ENCODE measurements around the gene POLA2.

GRCh38 chr11:64774881-64775021, 3.6 kb downstream of the SF1 start:
- PRO-cap, result no peak

DNA sequence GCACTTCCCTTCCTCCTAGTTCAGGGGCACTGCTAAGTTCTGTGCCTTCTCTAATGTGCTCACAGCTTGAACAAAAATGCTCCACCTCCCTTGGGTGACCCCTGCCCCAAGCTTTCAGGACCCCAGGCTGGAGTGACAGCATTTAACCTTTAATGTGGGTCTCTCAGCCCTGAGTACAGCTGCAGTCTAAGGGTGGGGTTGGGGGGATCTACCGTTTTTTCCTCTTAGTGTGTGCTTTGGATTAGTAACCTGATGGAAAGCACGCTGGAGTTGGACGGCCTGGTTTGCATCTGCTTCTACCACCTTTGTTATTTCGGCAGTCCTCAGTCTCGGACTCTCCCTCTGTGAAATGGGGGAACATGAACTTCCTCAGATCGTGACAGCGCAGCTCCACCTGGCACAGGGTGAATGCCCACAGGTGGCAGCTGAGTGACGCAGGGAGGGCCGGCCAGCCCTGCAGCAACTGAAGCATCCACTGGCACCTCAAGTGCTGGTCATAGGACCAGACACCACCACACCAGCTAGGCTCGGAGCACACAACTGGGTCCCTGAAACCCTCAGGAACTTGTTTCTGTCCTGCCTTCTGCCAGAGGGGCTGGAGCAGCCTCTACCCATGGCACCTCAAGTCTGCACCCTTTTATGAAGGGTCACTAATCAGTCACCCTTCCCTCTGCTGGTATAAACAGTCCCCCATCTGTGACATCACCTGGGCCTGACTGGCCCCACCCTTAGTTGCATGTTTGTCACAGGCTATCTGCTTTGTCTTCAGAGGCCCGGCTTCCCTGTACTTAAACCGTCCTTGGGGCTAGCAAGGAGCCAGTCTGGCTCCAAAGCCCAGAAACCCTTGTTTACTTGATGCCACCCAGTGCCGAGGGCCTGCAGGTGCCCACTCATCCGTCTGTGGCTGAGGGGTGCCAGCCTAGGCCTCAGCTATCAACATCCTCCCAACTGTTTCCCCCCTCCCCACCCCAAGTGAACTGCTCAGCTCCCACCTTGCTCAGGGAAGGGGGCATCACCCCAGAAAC, 7.4 kb upstream of the CDC42BPG start:
- PRO-cap, result bidirectional peak, plus-strand start at position 497 of the sequence, minus-strand start at position 350 of the sequence; bidirectional peak, plus-strand start at position 791 of the sequence, minus-strand start at position 652 of the sequence

DNA sequence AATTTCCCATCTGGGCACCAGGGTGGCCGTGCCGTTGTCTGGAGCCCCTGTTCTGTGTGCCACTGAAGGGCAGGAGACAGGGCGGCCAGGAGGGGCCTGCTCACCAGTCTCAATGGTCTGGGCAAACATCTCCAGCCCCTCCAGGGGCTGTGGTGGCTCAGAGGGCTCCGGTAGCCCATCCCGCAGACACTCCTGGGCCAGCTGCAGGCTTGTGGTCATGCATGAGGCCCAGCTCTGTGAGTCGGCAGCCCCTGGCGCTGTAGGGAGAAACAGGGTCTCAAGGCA, 3.1 kb downstream of the ATG2A start:
- PRO-cap, result no peak

DNA sequence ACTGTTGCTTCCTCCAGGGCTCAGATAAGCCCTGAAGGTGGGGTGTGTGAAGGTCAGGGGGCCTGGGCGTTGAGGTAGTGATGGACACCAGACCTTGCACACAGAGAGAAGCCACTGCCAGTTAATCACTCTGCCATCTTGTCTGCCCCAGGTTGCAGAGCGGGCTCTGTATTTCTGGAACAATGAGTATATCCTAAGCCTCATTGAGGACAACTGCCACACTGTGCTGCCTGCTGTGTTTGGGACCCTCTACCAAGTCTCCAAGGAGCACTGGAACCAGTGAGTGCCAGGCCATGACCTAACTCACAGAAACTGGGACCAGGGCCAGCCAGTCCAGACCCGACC, 3.1 kb downstream of the GPHA2 start:
- PRO-cap, result no peak

DNA sequence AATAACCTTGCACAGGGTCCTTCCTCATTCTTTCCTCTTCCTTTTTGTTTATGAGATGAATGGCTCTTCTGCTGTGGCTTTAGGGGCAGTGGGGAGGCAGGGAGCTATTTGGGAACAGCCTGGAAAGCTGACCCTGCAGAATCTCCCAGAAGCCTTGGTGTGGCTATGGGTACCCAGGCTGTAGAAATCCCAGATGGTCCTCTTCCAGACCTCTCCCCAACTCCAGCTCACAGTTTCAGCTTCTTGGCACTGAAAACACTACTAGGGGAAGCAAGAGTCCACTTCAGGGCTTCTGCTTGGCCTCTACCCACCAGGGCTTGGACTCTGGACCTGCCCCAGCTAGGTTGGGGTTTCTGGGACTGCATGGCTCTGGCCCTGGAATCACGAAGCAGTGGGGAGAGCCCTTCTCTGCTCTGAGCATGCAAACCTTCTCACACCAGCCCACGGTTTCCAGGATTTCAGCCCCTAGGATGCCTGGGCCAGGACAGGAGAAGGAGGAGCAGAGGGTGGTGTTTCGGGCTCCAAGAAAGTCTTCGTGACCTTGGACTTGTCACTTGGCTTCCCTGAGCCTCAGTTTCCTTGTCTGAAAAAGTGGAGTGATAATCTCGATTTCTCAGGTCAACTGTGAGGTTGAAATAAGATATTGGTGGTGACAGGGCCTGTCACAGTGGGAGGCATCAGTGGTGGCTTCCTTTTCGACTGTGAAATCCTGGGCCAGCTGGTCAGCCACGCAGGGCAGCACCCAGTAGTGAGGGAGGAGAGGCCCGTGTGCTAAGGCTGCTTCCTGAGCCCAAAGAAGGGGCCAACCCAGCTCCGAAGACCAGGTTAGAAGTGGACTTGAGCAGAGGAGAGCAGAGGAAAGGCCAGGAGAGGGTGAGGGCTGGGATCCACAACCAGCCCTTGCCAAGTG, 8.2 kb downstream of the BATF2 start:
- PRO-cap, result no peak

GRCh38 chr11:65013116-65013942, 631 bp upstream of the ARL2 start:
- PRO-cap, result unidirectional peak, plus-strand start at chr11:65013743

DNA sequence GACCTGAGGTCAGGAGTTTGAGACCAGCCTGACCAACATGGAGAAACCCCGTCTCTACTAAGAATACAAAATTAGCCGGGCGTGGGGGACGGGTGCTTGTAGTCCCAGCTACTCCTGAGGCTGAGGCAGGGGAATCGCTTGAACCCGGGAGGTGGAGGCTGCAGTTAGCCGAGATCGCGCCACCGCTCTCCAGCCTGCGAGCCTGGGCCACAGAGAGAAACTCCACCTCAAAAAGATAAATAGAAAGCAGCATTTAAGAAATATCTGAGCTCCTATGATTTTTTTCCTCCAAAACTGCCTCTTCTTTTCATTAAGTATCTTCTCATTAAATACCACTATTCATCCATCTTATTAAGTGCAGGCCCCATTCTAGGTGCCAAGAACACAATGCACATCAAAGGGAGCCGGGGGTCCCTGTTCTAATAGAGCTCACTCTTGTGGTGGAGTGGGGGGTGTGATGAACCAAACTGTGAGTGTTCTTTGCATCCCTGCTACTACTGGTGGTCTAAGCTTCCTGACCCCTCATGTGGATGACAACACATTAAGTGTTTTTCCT, 796 bp upstream of the ZNHIT2 start:
- PRO-cap, result no peak

- PRO-cap, result no peak
Measured at GRCh38 chr11:65205910-65207066, 24.6 kb downstream of the CAPN1 start.

DNA sequence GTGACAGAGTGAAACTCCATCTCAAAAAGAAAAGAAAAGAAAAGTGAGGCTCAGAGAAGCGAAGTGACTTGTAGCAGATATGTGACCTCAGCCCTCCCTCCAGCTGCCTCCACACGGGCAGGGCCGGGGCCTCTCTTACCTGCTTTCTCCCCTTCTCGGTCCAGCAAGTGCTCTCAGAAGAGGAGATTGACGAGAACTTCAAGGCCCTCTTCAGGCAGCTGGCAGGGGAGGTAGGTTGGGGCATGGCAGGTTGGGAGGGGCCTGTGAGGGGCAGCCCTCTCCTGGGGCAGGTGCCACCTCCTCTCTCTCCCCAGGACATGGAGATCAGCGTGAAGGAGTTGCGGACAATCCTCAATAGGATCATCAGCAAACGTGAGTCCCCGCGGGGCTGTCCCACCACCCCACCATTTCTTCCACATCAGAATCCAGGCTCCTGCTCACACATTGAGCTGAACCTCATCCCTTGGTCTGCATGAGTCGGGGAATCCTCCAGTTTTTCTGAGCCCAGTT, 26.2 kb downstream of the CAPN1 start:
- PRO-cap, result no peak

GRCh38 chr11:65220705-65221372, 39.1 kb downstream of the CAPN1 start:
- PRO-cap, result no peak

GRCh38 chr11:65261581-65262533, at the start of gene POLA2:
POLA2 (plus strand) TSS chr11:65261962.
- PRO-cap, result bidirectional peak, plus-strand start at chr11:65261962, minus-strand start at chr11:65261759; bidirectional peak, plus-strand start at chr11:65262468, minus-strand start at chr11:65262449

- PRO-cap, result no peak
Measured at GRCh38 chr11:65295037-65295817, 19.4 kb upstream of the CDC42EP2 start.

- PRO-cap, result no peak
Measured at GRCh38 chr11:65353608-65354306, 794 bp upstream of the TIGD3 start.

DNA sequence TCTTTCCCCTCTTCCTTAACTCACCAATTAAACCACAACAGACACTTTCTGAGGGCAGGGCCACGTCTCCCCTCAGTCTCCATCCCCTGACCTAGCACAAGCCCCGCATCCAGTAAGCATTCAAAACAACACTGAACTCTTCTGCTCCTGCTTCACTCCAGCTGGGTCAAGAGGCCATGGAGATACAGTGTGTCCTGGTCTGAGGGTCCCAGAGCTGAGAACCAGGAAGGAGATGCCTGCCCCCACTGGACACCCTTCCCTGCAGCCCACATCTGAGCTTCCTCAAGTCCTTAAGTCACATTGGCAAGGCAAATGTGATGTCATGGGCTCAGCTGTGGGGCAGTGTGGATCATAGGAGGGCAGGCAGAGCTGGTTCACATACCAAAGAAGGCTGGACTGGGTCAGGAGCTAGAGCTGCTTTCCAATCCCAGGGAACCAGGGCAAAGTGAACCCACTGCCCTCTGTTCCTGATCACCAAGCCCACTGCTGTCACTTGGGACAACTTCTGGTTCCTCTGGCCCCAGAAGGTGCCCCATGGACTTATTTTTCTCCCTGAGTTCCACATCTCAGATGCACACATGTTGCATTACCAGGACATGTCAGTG, 1.3 kb upstream of the FRMD8 start:
- PRO-cap, result unidirectional peak, plus-strand start at position 377 of the sequence

- PRO-cap, result bidirectional peak, plus-strand start at chr11:65426310, minus-strand start at chr11:65426117
Measured at GRCh38 chr11:65425796-65426575, 39.5 kb downstream of the FRMD8 start.

- PRO-cap, result no peak
Measured at GRCh38 chr11:65426576-65426997, 40.1 kb downstream of the FRMD8 start.

DNA sequence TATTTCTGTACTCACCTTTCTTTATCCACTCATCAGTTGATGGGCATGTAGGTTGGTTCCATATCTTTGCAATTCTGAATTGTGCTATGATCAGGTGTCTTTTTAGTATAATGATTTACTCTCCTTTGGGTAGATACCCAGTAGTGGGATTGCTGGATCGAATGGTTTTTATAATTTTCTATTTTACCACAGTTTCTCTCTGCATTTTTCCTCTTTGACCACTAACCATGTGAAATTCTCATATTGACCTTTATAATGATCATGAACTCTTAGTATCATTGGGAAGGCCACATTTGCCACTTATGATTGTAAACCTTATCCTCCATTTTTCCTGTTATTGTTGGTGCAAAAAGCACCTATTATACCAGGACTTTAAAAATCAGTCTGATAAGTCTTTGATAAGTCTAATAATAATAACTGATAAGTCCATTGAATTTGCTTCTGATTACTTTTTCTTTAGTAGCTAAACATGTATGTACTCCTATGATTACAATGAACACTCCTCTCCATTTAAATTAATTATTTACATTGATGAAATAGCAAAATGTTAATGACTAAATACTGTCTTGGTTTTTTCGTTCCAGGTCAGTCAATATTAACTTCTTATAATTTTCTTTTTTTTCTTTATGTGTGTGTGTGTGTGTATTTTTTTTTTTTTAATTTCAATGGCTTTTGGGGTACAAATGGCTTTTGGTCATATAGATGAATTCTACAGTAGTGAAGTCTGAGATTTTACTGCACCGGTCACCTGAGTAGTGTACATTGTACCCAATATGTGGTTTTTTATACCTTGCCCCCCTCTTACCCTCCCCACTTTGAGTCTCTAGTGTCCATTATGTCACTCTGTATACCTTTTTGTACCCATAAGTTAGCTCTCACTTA, 45.8 kb downstream of the FRMD8 start:
- PRO-cap, result no peak

GRCh38 chr11:65438368-65438843, 52.0 kb downstream of the FRMD8 start:
- PRO-cap, result no peak

- PRO-cap, result no peak
Measured at GRCh38 chr11:65447899-65448861, 61.7 kb downstream of the FRMD8 start.

GRCh38 chr11:65467789-65468448, 57.0 kb upstream of the SCYL1 start:
- PRO-cap, result no peak